ENCODE measurements around a stretch of chr10.

GRCh38 chr10:29470116-29470700 lies 164.6 kb downstream of the SVIL start:
- RRBS, 2 experiments, result no CpG with 5 or more reads among the region's 27 CpGs

- RRBS, 2 experiments, result no CpG with 5 or more reads among the region's 21 CpGs
Measured at GRCh38 chr10:29479351-29480439, 155.1 kb downstream of the SVIL start.

- RRBS, 2 experiments, result no CpG with 5 or more reads among the region's 10 CpGs
Measured at GRCh38 chr10:29482766-29483109, 152.0 kb downstream of the SVIL start.

- RRBS, 2 experiments, result no CpG with 5 or more reads among the region's 10 CpGs
Measured at GRCh38 chr10:29484478-29484878, 150.3 kb downstream of the SVIL start.

GRCh38 chr10:29621057-29621842 lies 13.5 kb downstream of the SVIL start:
- RRBS, 2 experiments, result no CpG with 5 or more reads among the region's 11 CpGs

DNA sequence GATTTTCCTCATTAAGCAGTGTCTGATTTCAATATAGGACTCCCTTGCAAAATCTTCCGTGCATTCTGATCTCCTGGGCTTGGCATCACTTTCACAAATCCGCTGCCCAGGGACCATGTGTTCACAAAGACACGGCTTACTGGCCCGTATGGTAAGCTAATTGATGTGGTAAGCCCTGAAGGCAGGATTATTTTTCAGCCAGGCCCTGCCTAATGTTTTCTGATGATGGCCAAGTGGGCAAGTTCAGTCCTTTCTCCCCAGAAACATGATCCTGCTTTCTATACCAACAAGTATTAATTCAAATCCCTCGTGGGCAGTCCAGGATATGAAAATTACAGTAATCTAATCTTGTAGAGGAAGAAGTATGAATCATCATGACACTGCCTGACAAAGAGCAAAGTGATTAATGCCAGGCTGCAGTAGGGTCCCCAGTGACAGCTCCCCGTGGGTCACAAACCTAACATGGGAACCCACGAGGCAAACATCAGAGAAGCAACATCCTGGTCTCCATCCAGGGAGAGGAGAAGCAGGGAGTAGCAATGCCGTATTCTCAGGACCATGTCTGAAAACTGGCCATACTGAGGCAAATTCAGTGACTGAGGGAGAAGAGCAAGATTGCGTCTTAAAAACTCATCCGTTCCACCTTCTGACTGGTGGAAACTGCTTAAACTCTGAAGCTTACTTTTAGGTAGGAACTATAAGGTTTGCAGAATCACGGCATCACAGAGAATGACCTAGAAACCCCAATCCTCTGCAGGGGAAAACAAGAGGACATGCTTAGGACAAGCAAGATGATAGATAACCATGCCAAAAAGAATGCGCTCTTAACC lies 11.8 kb upstream of the SVIL start:
- RRBS, 2 experiments, result no CpG with 5 or more reads among the region's 12 CpGs

GRCh38 chr10:29804058-29804807 lies 169.5 kb upstream of the SVIL start:
- RRBS, 2 experiments, result no CpG with 5 or more reads among the region's 5 CpGs

DNA sequence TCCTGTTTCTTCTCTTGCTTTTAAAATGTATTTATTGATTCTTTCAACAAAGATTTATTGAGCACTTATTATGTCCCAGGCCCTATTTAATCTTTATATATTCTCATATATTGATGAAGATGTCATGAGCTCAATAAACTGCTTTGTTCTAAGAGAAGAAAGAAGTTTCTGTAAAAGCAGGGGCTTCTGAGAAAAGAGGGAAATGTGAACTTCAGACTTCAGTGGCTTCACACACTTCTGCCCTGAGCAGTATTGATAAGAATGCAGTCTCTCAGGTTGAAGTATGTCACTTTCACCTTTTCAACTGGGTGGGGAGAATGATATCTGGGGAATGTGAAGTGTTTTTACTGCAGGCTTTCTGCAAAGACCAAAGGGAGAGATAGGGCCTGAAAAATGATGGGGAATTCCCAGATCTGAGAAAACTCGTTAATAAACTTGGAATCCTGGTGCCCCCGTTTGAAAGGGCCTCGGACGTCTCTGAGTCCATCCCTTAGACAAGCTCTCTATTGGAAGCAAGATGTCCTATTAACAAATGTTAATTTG lies 193.8 kb downstream of the JCAD start:
- RRBS, 2 experiments, result no CpG with 5 or more reads among the region's 4 CpGs

DNA sequence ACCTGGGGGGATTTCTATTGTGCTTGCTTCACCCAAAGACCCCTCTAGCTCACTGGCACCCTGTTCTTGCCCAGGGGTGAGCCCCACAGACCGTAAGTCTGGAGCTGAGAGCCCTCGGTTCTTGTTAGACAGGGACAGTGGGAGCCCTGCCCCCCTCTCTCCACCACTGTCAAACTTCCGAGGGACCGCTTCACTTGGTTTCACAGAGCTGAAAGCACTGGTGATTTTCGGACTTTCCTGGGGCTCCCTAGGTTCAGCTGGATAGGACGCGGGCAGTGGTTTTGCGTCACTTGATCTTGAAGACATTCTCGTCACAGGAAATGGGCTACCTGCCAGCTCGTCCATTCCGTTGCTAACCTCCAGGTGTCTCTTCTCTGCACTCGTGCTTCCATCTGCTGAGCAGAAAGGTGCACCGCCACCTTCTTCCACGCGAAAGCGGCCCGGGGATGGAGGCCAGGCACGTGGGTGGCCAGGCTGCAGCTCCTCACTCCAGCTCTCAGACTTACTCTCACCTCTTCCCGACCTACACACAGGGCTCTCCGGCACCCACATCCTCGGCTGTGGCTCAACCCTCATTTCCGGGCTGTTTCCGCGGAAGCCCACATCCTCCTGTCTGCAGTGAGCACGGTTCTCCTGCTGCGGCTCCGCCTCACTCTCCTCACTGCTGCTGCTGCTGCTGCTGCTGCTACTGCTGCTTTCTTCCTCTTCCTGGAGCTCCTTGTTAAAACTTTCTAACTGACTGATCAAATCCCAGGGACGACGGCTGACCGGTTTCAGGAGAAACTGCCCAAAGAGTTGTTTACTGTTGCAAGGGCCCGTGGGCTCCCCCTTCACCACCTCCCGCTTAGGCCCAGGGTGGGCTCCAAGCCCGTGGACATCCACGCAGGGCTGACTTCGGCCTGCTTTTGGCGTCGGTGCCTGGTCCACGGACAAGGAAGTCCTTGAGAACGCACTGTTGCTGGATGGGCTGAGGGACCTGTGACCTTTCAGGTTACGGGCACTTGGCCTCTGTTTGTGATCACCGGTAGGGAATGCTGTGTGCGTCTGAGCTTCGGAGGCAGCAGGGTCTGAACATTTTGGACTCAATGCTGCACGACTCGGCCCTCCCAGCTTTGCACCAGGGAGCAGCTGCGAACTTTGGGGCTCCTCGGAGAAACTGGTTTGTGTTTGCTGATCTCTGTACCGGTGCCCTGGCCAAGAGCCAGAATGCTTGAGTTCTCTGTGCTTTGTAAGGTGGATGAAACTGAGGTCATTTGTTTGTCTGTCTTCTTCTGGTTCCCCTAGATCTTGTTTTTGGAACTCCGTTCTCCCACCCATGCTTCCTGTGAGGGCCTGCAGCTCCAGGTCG lies 32.0 kb downstream of the JCAD start:
- RRBS, 2 experiments, result 57 to 60% methylated on average over 4 of the region's 50 CpGs

DNA sequence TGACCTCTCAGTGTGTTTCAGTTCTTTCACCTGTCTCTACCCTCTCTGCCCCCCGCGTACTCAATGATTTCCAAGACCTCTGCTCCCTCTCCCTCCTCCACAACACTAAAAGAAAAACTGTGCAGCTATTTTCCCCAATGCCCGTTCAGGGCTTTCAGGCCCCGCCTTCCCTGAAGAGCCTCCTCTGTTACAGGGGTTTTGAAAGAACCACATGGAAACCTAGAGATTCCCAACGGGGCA lies 128.7 kb downstream of the MTPAP start:
- RRBS, 2 experiments, result no CpG with 5 or more reads among the region's 5 CpGs

- RRBS, 2 experiments, result no CpG with 5 or more reads among the region's 10 CpGs
Measured at GRCh38 chr10:30435618-30435905, 1.6 kb downstream of the MAP3K8 start.

GRCh38 chr10:30454232-30455518 lies 20.7 kb downstream of the MAP3K8 start:
- RRBS, 2 experiments, result no CpG with 5 or more reads among the region's 10 CpGs

DNA sequence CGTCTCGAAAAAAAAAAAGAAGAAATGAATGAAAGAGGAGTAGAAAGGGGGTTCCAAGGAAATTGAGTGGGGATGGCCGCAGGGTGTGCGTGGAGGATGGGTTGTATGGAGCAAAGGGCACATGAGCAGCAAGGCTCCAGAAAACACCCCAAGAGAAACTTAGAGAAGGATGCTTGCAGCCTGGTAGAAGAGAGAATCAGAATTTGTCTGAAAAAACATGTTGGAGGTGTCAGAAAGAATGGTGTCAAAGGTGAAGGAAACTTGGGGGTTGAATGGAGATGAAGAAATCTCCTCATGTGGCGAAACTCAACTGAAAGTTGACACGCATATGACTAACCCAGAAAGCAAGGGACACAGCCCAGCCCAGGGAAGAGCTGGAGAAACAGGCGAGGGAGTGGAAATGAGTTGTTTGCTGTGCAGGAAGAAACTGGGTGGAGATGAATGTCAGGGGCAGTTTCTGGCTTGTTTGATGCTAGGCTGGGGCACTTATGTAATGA lies 57.1 kb downstream of the MAP3K8 start:
- RRBS, 2 experiments, result no CpG with 5 or more reads among the region's 7 CpGs

GRCh38 chr10:30529180-30530222 lies 95.5 kb downstream of the MAP3K8 start:
- RRBS, 2 experiments, result no CpG with 5 or more reads among the region's 31 CpGs

GRCh38 chr10:30583736-30584334 lies 45.7 kb downstream of the LYZL2 start:
- RRBS, 2 experiments, result no CpG with 5 or more reads among the region's 14 CpGs

- RRBS, 2 experiments, result no CpG with 5 or more reads among the region's 9 CpGs
Measured at GRCh38 chr10:30597046-30597553, 32.5 kb downstream of the LYZL2 start.

DNA sequence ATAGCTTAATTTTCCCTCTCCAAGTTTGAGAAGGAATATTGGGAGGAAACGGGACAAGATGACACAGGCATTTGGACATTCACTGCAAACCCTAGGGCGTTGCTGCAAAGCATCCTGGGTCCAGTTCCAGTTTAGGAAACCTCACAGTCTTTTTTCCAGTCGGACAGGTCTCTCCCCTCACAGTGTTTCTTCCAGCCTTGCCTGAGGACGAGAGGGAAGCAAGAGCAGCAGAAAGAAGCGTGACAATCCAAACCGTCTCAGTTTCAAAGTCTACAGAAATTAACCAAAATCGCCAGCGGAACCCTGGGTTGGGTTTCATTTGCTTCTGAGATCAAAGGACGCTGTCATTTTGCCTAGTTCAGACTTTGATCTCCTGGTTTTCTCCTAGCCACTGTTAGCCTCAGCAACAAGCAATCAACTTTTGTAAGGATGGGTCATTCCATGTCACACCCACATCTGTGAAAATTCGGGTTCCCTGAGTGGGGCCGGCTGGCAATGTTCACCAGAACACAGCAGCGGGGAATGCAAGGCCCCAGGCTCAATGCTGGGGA lies 17.7 kb downstream of the LYZL2 start:
- RRBS, 2 experiments, result no CpG with 5 or more reads among the region's 12 CpGs

DNA sequence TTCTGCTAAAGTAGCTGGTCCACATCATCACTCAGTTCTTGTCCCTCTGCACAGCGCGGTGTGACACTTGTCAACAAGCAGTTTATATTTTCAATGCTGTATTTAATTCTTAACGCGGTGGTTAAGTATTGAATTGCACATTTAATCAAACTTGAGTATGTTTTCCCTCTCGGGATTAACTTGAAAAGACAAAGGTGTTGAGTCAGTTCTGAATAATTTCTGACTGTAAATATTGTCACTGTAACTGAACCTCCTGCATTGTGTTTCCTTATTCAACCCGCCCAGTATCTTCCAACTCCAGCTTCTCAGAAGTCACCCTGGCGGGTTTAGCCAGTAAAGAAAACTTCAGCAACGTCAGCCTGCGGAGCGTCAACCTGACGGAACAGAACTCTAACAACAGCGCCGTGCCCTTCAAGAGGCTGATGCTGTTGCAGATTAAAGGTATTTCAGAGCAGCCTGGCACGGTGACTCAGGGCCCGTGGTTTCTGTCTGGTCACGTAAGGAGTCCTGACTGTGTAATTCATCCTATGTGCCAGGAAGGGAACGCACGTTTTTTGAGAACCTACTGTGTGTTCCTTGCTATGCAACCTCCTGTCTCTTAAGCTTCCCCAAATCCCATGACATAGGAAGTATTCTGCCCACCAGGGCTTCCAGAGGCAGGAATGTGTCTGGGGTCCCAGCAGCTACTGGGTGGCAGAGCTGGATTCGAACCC lies 66.2 kb upstream of the LYZL2 start:
- RRBS, 2 experiments, result no CpG with 5 or more reads among the region's 19 CpGs

- RRBS, 2 experiments, result no CpG with 5 or more reads among the region's 10 CpGs
Measured at GRCh38 chr10:30705664-30706372, 76.3 kb upstream of the LYZL2 start.

- RRBS, 2 experiments, result no CpG with 5 or more reads among the region's 9 CpGs
Measured at GRCh38 chr10:30783122-30783643, 153.6 kb upstream of the LYZL2 start.